Mesangial cell (primary cell): ENCODE results near the gene NELL2.

GRCh38 chr12:43272258-43272819 is 279.7 kb downstream of the ADAMTS20 start:
- RAMPAGE, long total RNA, result no peak

DNA sequence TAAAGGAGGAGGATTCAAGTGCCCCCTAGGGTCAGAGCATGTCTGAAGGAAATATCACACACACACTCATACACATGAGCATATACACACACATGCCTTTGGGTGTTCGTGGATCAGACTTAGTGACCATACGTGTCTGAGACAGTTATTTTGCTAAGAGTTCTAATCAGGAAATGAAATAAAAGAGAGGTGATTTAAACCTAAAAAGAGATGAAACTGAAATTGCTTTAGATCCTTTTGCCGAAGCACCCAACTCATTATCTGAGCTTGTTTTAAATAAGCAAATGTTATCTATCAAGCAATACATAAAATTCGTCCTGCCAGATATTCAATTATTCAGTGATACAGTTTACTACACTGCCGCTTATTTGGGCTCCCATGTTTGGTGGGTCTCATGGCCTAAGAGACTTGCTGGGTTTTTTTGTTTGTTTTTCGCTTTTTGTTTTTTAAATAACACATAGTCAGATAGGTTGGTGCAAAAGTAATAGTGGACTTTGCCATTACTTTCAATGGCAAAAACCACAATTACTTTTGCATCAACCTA is 260.9 kb downstream of the ADAMTS20 start:
- RAMPAGE, long total RNA, result no peak

- RAMPAGE, long total RNA, result no peak
Measured at GRCh38 chr12:43976411-43977025, 140.6 kb downstream of the TMEM117 start.

DNA sequence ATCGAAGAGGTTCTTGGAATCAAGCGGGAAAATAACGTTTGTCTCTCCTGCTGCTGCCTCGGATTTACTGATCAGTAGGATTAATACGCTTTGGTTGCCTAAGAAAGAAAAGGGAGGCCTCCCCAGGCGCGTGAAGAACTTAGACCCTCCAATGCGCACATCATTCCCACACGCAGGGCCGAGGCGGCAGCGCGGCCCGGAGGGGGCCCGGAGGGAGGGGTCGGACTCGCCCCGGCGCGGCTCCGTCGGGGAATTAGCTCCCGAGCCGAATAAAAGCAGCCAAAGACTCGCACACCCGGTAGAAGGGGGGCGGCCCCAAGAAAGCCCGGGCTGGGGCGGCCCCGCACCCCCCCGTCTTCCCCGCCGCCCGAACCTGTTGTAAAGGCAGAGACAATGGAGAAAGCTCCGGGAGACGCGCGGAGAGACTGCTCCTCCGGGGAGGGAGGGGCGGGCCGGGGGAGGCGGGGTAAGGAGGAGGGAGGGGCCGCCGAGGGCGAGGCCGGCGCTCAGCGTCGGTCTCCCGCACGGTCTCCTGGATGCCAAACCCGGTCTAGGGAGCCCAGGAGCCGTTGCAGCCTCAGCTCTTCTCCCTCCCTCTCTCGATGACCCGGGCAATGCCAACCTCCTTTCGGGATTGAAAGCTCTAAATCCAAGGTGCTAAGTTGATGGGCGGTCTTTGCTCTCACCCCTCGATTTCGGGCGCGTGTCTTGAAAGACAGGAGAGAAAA is at the start of gene NELL2:
Gene NELL2 (minus strand): TSS at position 395 of the 728 bp plus-strand sequence.
- RAMPAGE, long total RNA, result no peak

DNA sequence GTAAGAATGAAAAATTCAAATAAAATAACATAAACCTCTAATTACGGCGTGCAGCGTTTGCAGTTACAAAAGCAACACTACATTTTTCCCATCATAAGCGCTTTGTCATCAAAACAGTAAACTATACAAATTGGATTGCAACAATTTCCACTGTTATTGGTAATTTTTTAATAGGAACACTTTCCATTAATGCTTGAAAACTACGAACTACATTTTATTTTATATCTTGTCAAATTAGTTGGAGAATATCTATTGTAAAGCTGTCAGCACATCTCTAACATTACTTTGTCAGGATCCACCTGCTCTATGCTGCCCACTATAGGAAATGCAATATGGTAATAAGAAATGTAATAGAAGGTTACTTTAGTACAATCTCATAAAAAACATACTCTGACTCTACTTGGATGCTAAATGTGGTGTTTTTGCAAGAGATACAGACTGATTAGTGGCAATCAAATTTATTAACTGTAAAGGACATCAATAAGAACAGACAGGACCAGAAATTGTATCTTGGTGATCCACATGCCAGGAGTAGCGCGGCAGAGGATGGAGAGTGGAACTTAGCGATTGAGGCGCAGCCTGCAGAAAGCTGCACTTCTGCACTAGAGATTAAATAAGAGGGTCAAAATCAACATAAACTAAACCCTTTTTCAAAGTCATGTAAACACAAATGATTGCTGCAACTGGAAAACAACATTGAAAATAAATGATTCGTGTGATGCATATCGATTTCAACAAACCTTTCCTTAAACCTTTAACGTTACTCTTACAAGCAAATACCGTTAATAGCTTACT is 3.7 kb upstream of the ARID2 start:
- RAMPAGE, long total RNA, result no peak

DNA sequence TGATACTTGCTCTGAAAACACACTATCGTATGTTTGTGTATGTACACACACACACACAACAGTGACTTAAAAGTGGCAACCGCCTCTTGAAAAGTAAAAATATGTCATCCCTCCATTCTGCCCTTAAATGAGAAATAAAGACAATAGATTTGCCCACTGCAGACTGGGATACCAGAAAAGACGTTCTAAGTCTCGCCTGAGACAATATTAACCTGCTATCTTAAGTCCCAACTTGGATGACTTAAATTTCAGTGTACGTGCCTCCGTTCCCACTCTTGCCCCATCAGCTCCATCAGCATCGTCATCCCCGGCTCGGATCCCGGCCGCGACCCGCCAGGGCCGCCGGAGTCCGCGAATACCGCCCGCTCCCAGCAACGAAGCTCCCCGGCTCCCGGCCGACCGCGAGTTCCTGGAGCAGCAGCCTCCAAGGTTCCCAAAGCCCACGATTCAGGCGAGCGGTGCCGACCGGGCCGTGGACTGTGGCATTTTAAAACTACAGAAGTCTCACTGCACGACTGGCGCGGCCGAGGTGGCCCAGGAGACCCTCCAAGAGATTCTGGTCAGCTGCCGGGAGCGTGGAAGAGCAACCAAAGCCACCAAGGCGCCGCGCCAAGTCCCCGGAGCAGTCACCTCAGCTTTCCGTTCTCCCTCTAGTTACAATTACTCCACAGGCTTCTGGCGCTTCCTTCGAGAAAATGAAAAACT is 2.7 kb upstream of the ARID2 start:
- RAMPAGE, long total RNA, result no peak

DNA sequence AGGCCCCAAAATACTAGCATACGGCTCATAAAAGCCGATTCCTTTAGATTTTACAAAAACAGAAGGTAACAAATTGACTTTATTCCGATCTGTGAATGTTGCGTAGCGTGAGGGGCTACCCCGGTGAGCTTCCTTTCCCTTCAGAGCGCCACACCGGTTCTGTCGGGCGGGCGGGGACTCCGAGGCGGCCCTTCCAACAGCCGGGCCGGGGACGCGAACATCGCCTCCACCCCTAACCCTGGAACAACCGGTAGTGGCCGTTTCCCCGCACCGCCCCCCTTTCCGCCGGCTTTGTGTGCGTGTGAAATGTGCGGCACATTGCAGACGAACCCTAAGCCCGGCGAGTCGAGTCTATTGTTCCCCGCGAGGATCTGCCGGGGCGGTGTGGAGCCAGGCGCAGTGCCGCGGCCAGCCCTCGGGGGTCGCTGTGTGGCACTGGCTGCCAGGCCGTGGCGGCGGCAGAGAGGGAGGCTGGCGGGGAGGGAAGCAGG is 857 bp upstream of the ARID2 start:
- RAMPAGE, long total RNA, result no peak

GRCh38 chr12:45926454-45927783 is 63.5 kb downstream of the SCAF11 start:
- RAMPAGE, long total RNA, result no peak

DNA sequence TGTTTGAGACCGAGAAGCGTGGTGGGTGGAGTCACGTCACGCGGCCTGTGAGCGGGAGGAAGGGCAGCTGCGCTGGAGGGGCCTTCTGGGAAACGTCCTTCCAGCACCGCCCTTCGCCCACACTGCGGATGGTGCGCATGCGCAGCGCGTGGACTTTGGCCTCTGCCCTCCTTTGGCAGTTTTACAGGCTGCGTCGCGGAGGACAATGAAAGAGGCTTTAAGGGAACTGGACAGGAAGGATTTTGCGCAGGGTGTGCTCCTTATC is 334 bp upstream of the SCAF11 start:
- RAMPAGE, long total RNA, result no peak

DNA sequence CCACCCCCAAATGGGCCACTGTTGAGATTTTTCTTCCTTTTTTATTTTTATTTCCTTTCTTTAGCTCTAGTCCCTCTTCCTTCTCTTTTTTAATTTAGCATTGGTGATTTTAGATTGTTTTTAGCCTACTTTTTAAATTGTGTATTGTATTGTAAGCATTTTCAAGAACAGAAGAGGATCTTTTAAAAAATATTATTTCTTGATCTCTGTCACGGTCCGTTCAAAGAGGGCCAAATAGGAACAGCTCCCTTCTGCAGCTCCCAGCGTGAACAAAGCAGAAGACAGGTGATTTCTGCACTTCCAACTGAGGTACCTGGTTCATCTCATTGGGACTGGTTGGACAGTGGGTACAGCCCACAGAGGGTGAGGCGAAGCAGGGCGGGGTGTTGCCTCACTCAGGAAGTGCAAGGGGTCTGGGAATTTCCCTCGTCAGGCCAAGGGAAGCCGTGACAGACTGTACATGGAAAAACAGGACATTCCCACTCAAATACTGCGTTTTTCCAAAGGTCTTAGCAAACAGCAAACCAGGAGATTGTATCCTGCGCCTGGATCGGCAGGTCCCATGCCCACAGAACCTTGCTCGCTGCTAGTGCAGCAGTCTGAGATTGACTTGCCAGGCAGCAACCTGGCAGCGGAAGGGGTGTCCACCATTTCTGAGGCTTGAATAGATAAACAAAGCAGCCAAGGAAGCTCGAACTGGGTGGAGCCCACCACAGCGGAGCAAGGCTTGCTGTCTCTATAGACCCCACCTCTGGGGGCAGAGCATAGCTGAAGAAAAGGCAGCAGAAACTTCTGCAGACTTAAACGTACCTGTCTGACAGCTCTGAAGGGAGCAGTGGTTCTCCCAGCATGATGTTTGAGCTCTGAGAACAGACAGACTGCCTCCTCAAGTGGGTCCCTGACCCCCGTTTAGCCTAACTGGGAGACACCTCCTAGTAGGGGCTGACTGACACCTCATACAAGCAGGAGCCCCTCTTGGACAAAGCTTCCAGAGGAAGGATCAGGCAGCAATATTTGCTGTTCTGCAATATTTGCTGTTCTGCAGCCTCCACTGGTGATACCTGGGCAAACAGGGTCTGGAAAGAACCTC is 22.7 kb downstream of the SLC38A1 start:
- RAMPAGE, long total RNA, result no peak

DNA sequence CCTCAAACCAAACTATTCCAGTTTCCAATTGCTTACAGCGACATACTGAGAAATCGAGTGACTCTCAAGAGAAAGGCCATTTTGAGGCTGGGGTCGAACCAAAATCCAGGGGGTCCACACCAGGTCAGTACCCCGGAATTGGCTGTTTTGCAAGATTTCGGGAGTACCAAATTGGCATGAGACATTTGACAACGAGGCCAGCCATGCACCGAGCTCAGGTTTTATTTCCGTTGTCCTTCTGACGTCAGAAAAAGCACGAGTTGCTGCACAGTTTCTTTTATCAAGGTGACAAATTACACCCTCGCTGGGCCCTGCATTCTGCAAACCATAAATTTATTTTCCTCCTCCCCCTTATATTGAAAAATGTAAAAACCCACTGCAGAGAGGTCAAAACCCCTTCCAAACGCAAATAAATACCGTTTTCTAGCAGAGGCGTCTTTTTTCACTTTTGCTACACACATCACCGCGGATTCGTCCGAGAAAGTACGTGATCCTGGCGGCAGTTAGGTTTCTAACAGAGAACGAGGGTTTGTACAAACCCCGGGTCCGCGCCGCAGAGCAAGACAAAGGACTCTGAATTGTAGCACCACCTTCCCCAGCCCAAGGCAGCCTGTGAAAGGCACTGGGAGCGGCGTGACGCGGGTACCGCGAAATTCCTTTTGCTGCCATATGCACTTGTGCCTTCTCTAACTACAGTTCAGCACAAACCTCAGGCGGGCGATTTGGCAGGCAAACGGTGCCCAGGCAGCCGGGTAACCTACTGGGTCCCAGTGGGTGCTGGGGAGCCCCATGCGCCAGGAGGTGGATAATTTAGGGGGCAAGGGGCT is 1.8 kb downstream of the SLC38A1 start:
- RAMPAGE, long total RNA, result no peak

DNA sequence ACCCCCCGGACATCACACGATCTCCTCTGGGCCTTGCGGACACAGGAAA is 973 bp downstream of the SLC38A1 start:
- RAMPAGE, long total RNA, result no peak

DNA sequence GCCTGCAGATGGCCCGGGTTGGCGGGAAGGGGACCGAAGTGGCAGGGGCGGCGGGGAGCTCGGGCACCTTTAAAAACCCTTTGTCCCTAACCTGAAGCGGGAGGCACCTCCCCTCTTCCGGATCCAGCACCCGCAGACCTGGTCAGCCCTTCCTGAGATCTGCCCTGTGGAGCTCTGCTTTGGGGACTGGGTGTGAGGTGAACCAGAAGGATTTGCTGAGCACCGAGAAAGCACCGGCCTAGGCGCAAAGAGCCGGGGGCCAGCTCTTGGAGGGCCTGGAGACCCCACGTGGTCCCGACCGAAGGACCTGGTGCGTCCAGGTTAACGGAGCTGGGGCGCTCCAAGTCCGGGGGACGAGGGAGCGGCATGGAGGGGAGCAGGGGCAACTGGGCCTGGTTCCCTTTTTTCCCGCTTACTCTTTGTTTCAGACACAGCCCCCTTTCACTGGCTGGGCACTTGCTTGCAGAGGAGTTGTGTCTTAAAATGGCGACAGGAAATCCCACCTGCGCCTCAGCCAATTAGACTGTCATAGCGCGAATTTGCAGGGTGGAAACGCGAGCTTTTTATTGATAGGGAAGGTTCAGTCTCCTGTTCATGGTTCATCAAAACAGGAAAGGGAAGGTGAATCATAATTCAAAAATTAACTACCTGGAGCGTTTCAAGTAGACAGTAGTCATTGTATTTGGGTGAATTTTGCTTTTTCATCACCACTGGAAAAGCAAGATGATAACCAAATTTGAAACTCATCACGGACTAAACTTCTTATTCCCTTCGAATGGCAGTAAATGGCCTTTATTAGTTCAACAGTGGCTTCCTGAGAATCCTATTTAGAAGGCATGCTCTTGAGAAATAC is 947 bp upstream of the SLC38A1 start:
- RAMPAGE, long total RNA, result no peak

DNA sequence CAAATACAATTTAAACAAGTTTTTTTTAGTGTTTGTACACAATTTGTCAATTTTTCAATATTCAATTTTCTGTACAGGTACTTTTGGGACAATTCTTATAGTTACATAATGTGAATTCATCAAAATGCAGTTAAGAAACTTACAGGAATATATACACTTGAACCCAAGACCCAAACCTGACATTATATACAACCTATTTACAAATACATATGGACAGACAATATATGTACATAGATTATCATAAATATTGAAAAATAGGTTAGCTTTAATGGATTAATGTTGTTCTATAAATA is 14.1 kb downstream of the SLC38A2 start:
- RAMPAGE, long total RNA, result no peak

DNA sequence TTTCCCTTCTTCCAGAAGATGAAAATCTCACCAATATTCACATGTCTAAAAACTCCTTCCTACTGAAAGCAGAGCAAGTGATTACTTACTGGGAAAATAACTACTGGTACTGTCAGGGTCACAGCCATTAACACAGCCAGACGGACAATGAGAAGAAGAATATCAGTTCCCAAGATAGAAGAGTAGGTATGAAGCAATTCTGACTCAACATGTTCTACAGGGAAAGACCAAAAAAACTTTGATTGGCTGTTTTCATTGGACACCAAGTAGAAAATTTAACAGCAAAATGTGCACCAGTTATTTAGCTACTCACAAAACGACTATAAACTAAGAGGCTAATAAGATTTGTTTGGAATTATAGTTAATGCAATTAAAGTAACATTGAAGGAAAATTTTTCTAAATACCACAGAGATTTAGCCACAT is 9.6 kb downstream of the SLC38A2 start:
- RAMPAGE, long total RNA, result no peak

GRCh38 chr12:46365551-46365874 is 7.1 kb downstream of the SLC38A2 start:
- RAMPAGE, long total RNA, result no peak

DNA sequence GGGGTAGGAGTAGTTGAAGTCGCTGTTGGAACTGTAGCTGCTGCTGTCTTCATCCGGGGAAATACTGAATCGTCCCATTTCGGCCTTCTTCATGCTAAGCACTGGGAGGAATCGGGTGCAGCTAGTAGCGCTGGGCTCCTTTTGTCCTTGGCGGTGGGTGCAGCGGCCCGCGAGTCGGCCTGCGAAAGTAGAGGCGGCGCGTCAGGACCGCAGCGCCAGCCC is 1.5 kb downstream of the SLC38A2 start:
- RAMPAGE, long total RNA, result no peak

DNA sequence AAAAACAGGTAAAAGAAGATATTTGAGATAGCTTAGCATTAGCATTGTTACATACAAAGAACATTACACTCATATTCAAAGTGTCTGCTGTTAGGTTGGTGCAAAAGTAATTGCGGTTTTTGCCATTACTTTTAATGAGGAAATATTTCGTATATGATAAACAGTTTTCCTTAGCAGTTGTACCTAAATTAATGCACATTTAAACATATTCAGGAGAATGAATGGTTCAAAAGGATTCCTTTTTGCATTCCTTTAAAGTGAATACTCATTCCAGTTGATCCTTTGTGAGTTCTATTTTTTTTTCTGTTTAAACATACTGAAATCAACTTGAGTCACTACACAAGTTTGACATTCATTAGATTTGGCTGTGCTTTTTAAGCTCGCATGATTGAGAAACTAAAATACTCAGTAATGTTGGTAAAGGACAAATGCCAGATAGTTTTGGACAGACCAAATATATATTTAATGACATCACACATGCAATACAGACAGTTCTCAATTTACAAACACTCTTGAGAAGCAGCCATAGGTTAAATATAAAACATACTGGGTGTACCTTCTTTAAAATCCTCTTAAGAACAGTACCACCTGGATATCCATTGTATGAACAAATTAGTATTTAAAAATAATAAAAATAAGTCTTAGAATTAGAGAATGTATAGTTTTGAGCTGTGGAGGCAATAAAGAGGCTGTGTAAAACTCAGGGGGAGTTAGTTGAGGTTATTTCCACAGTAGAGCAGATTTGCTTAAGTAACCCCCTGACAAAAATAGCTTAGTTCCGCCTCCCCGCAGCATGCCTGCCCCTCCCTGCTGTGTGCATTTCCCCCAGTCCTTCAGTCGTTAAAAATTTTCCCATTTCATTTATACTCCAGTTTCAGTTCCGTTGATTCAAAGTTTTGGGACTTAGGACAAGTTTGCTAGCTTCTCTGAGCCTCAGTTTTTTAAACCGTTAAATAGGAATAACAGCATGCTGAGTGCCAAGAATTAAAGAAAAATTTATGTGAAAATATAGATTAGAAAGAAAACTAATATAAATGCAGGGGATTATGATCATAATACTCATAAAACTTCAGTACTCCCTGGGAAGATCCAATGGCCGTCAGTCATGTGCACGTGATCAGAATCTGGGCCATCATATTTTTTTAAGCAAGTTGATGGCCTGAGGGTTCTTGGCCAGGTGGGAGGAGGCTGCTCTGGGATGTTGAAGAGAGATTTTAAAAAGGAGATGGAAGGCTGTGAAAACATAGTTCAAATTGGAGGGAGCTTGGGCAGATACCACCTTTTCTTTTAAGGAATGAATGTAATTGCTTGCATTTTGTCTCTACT is 14.2 kb upstream of the SLC38A2 start:
- RAMPAGE, long total RNA, result no peak

GRCh38 chr12:46401056-46401859 is 28.7 kb upstream of the SLC38A2 start:
- RAMPAGE, long total RNA, result no peak

GRCh38 chr12:46450316-46451102 is 77.9 kb upstream of the SLC38A2 start:
- RAMPAGE, long total RNA, result no peak